ENCODE measurements around the genes ESRP2, ZFP90 and TANGO6.

DNA sequence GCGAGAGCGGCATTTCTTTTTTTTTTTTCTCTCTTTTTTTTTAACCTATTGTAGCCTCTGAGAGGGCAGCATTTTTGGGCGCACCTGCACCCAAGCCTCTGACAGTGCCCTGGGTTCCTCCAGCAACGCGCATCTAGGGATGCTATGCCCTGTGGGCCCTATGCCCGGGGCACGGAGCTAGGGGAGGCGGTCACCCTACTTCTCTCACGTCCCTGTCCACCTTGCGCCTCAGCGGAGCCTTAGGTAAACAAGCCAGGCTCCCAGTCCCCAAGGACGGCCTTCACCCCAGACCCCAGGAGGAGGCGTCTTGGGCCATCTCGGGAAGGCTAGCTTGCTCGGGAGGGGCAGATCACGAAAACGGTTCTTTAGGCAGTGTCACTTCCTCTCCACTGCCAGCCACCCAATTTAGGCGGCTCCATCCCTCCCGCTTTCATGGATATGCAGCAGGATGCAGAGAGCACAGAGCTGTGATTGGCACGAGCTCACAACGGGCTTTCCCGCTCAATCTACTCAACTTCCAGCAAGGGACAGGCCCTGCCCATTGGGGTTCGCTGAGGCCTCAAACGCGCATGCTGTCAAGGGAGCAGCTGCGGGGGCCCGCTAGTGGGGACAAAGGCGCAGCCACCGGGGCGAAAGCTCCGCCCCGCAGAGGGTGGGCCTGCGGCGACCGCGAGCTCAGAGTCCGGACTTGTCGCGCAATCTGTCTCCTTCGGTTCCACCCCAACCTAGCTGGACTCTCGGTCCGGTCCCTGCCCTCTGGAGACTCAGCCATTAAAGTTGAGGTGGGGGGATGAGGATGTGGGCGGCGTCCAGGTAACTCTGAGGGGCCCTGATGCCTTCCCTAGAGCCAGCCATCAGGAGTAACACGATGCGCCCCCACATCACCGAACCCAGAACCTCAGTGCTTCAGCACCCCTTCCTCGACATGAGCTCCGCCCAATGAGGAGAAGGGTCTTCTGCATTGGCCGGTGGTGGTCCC is 768 bp upstream of the NFATC3 start:
- PRO-cap = bidirectional peak, plus-strand start at position 705 of the sequence, minus-strand start at position 508 of the sequence
- RAMPAGE, long total RNA, 4 experiments = no peak in any of the 4 experiments

GRCh38 chr16:68226350-68227223 is 9.3 kb downstream of the ESRP2 start:
- PRO-cap = no peak
- RAMPAGE, long total RNA, 4 experiments = no peak in any of the 4 experiments

GRCh38 chr16:68229284-68230112 is 6.4 kb downstream of the ESRP2 start:
- PRO-cap = no peak
- RAMPAGE, long total RNA, 4 experiments = no peak in any of the 4 experiments

DNA sequence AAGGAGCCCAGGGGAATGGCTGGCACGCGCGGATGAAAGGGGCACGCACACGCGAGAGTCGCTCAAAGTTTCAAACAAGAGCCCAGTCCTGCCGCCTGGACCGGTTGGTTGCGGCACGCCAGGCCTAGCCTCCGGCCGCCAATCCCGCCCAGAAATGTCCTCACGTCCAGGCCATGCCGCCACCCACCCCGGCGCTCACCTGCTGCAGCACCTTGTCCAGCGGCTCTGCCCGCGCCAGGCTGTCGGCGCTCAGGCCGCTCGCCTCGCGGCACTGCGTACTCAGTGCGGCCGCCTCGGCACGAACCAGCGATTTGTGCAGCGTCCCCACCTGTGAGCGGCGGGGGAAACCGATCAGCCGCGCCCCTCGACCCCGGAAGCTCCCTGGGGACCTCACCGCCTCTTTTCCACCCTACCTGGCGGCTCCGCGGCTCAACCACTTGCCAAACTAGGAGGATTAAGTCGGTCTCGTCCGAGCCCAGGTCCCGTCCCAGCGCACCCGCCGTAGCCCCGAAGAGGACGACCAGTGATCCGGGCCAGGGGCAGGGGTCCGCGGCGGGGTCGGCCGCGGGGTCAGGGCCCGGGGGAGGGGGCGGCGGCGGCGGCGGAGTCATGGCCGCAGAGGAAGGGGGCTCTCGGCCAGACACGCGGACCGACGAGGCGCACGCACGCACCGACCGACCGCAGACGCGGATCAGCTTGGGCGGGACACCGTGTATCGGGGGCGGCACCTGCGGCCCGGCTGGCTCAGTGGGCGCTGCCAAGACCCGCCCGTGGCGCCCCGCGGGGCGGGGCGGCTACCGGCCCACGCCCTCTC is at the start of gene ESRP2:
Gene ESRP2, minus strand, starts transcription at position 693 of the 814 bp plus-strand sequence.
- PRO-cap = unidirectional peak, minus-strand start at position 317 of the sequence; bidirectional peak, plus-strand start outside the sequence, minus-strand start at position 693 of the sequence
- RAMPAGE, long total RNA, 4 experiments = no peak in any of the 4 experiments

GRCh38 chr16:68247262-68248388 is 2.5 kb downstream of the PLA2G15 start:
- PRO-cap = no peak
- RAMPAGE, long total RNA, 4 experiments = no peak in any of the 4 experiments

GRCh38 chr16:68387285-68387877 is 60.9 kb downstream of the SMPD3 start:
- PRO-cap = no peak
- RAMPAGE, long total RNA, 4 experiments = no peak in any of the 4 experiments

GRCh38 chr16:68397521-68397982 is 50.8 kb downstream of the SMPD3 start:
- PRO-cap = no peak
- RAMPAGE, long total RNA, 4 experiments = start-site peak on the minus strand in 1 of 4 experiments, at chr16:68397873-68397934 at its widest, 5 reads per replicate

GRCh38 chr16:68520662-68521268 is 18.3 kb upstream of the ZFP90 start:
- PRO-cap = no peak
- RAMPAGE, long total RNA, 4 experiments = no peak in any of the 4 experiments

- PRO-cap = no peak
- RAMPAGE, long total RNA, 4 experiments = no peak in any of the 4 experiments
Observed at GRCh38 chr16:68526082-68526772, 12.9 kb upstream of the ZFP90 start.

GRCh38 chr16:68538739-68539370 is at the start of gene ZFP90:
Gene ZFP90 (plus strand): TSS chr16:68539291.
- PRO-cap = bidirectional peak, plus-strand start at chr16:68539297, minus-strand start at chr16:68539160
- RAMPAGE, long total RNA, 4 experiments = start-site peak on the plus strand in 2 of 4 experiments, at chr16:68539277-68539327 at its widest, 32 to 38 reads per replicate

GRCh38 chr16:68739845-68740876 is 3.1 kb downstream of the CDH1 start:
- PRO-cap = no peak
- RAMPAGE, long total RNA, 4 experiments = no peak in any of the 4 experiments

GRCh38 chr16:68779885-68780294 is 42.8 kb downstream of the CDH1 start:
- PRO-cap = no peak
- RAMPAGE, long total RNA, 4 experiments = no peak in any of the 4 experiments

DNA sequence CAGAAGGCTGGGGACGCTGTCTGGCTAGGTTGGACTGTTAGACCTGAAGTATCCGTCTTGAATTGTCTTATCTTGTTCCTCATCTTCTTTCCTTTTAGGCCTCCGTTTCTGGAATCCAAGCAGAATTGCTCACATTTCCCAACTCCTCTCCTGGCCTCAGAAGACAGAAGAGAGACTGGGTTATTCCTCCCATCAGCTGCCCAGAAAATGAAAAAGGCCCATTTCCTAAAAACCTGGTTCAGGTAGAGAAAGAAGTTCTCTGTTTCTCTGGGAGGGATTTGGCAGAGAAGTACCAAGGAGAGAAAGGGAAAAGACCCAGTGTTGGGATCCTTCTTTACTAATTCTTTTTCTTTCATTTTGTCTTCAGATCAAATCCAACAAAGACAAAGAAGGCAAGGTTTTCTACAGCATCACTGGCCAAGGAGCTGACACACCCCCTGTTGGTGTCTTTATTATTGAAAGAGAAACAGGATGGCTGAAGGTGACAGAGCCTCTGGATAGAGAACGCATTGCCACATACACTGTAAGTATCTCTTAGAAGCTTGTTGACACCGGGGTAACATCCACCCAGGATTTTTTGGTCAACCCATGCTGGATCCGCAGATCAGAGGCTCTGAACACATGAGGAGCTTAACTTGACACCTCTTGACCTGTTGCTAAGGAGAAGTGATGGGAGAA is 34.9 kb upstream of the TANGO6 start:
- PRO-cap = no peak
- RAMPAGE, long total RNA, 4 experiments = start-site peak on the plus strand in 1 of 4 experiments, centred at position 458 of the sequence, 25 reads per replicate

DNA sequence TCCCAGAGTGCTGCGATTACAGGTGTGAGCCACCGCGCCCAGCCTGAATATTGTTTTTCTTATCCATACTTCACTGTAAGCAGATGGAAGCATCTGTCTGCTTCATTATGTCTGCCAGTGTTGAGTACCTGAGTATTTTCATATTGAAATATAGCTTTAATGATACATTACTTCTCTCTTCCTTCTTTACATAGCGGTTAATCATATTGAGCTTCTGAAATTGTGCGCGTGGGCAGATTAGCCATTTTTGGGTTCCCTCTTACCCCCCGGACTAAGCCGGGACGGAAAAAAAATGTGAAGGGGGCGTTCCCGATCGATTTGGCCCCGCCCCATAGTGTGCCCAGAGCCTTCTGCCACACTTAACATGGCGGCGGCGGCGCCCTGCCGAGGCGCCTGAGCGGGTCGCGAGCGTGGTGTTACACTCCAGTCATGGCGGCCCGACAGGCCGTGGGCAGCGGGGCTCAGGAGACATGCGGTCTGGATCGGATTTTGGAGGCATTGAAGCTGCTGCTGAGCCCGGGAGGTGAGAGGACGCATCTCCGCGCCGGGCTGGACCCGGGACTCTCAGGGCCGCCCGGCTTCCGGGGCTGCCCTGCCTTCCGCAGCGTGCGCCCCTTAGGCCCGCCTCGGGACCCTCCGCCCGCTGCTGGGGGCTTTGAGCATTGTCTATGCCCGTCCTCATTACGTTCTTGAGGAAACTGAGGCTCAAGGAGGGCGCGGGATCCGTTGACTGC is at the start of gene TANGO6:
Gene TANGO6, plus strand, starts transcription at position 343 of the 734 bp plus-strand sequence.
- PRO-cap = unidirectional peak, plus-strand start at position 430 of the sequence
- RAMPAGE, long total RNA, 4 experiments = start-site peak on the plus strand in 2 of 4 experiments, centred at positions 383 to 417 of the sequence, 32 to 41 reads per replicate

- PRO-cap = no peak
- RAMPAGE, long total RNA, 4 experiments = no peak in any of the 4 experiments
Observed at GRCh38 chr16:68908995-68909791, 65.9 kb downstream of the TANGO6 start.

GRCh38 chr16:68923743-68924148 is 80.4 kb downstream of the TANGO6 start:
- PRO-cap = no peak
- RAMPAGE, long total RNA, 4 experiments = no peak in any of the 4 experiments

DNA sequence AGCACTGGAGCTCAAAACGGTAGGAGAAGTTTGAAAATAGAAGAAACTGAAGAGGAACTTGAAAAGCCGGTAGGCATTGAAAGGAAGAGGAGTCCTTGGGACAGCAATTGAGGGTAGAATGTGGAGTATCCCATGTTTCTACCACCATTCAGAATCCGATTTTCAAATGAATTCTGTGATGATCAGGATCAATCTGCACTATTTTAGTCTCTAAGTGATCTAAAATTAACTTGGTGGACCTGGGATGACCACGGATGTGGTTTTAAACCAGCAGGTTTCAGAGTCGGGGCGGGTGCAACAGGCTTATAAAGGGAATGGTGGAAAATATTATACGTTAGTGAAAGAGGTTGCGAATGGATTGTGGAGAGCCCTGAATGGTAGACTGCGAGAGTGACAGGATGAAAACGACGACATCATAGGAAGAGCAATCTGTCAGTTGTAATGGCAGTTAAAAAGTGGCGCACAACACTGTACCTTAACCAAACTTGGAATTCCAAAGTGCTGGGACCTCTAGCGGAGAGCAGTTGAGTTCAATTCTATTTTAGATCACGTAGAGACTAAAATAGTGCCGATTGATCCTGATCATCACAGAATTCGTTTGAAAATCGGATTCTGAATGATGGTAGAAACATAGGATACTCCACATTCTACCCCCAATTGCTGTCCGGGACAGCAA is 1.3 kb upstream of the CYB5B start:
- PRO-cap = no peak
- RAMPAGE, long total RNA, 4 experiments = no peak in any of the 4 experiments

DNA sequence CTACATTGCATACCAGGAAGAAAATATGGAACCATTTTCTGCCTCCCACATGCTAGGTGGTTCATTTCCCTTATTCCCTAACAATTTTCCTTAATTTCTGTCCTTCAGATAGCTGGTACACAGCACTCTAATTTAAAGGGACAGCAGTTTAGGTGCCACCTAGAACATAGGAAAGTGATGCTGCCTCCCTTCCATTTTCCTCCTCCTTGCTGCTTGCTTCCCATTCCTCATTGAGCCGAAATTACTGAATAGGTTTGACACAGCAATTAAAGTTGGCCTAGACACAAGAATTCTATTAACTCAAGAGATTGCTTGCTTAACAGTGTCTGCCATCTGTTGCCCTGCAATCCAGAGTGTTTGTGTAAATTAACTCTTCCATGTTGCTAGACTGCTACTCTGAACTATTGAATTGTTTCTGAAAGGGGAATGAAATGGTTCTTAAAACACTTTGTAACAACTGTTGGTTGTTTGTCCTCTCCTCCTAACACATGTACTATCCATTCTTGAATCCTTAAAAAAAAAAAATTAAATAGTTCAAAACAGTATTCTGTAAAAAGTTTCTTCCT is 24.4 kb downstream of the CYB5B start:
- PRO-cap = unidirectional peak, minus-strand start at position 232 of the sequence
- RAMPAGE, long total RNA, 4 experiments = no peak in any of the 4 experiments

- PRO-cap = no peak
- RAMPAGE, long total RNA, 4 experiments = no peak in any of the 4 experiments
Observed at GRCh38 chr16:69523551-69524045, 42.2 kb upstream of the NFAT5 start.

DNA sequence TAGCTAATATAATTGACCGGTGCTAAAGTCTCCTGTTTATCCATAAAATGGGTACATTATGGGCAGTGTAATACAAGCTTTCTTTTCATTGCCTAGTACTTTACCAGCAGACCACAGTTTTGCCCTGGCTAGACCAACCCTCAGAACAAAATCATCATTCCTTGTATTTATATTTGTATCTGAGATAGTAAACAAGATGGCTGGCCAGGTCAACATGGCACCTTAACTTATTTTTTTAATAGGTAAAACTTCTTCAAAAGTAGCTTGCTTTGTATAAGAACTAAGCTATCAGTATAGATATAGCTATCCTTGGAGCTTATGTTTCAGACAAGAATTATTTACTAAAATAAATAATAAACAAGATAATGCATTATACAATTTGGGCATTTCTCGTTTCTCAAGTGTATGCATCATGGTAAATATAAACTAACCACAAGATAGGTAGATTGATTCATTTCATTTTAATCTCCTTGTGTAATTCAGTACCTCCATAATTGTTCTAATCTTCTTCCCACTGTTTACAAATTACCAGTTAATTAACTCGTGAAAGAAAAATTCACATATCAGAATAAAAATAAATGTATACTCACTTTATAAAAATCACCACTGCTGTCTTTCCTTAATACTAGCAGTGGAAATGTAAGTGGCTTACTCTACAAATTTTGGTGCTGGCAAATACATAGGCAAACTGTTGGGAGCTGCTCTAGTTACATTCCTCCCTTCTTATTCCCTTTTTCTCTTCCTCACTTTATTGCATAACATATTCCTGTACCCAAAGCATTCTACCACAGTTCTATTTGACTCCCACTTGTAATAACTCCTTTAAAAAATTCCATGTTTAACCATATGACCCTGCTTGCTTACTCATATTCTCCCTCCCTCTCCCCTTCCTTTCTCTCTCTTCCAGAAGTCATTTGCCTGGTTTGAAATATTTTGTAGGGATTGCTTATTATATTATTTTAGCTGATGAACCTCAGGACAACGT is 23.0 kb downstream of the NQO1 start:
- PRO-cap = no peak
- RAMPAGE, long total RNA, 4 experiments = no peak in any of the 4 experiments

Measured in suprapubic skin (tissue), 4 donors.